HTR-8/SVneo (cell line): ENCODE data around the genes KIF1A, PPP1R7 and FARP2.

- RRBS: 100% methylated on average over 2 of the region's 9 CpGs
These were observed 1.5 kb upstream of the GPR35 start for GRCh38 chr2:240623772-240624181.

- RRBS: no CpG with 5 or more reads among the region's 13 CpGs
These were observed 3.5 kb upstream of the AQP12B start for GRCh38 chr2:240686119-240686642.

- RRBS: 15% methylated on average over 56 of the region's 120 CpGs
These were observed at the start of gene KIF1A for GRCh38 chr2:240820049-240820932. TSS of gene KIF1A (minus strand) at chr2:240820219.

- RRBS: 63% methylated on average over 2 of the region's 26 CpGs
These were observed 31.1 kb upstream of the SNED1 start for GRCh38 chr2:240967207-240967895.

DNA sequence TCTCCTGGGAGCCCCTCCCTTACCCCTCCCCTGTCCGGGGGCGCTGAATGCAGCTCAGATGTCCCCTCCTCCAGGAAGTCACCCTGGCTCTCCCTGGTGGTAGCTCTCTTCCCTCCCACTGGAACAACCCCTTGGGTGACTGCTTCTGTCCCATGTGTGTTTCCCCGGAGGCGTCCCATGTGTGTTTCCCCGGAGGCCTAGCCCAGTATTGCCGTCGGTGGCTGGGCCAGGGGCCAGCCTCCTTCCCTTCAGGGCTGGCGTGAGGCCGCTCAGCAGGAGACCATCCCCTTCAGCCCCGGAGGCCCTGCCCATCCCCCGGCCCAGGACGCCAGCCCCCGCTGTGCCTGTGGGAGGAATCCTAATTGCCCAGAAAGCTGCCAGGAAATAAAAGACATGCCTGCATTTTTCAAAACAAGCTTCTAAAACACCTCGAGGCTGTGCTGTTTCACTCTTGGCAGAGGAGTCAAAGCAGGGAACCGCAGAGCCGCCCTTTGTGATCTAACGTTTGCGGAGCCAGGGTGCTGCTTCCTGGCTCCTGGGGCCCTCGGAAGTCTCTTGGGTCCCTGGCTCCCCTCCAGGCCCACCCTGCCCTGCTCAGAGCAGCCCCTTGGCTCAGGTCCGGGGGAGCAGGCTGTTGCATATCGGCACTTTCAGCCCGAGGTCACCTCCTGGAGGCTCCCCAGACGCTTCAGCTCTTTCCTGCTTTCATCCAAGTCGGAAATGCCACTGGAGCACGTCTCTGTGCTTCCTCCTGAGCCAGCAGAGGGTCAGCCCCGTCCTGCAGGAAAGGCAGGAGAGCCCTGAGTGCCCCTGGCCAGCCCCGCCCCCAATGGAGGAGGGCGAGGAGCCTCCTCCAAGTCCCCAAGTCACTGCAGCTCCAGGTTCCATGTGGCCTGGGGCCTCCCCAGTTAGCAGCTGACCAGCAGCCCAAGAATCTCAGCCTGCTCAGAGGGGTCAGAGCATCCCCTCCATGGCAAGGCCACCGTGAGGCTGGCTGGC is 11.5 kb downstream of the SNED1 start:
- RRBS: 8% methylated on average over 8 of the region's 29 CpGs

- RRBS: 67% methylated on average over 8 of the region's 57 CpGs
These were observed 38.3 kb downstream of the SNED1 start for GRCh38 chr2:241036361-241037532.

DNA sequence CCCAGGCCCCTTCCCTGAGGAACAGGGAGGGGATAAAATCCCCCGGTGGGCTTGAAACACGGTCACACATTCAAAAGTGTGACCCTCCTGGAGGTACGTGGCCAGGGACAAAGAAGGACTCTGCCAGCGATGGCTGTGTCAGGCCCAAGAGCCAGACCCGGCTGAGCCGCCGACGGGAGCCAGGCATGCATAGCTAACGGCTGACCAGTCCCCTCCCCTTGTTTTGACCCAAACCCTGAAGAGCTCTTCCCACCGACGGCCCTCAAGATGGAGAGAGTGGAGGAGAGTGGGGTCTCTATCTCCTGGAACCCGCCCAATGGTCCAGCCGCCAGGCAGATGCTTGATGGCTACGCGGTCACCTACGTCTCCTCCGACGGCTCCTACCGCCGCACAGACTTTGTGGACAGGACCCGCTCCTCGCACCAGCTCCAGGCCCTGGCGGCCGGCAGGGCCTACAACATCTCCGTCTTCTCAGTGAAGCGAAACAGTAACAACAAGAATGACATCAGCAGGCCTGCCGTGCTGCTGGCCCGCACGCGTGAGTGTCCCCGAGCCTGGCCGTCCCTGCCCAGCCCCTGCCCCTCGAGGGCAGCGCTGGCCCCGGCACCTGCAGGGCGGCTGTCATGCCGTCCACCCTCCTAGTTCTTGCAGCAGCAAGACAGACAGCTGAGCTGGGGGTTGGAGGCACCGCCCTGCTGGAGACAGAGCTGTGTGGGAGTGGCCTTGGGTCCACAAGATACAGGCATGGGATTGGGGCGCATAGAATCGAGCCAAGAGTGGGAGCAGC is 36.8 kb downstream of the MTERF4 start:
- RRBS: 86% methylated on average over 4 of the region's 40 CpGs

GRCh38 chr2:241108152-241109006 is 6.3 kb upstream of the MTERF4 start:
- RRBS: no CpG with 5 or more reads among the region's 32 CpGs

- RRBS: no CpG with 5 or more reads among the region's 5 CpGs
These were observed 9.6 kb upstream of the MTERF4 start for GRCh38 chr2:241111756-241112022.

DNA sequence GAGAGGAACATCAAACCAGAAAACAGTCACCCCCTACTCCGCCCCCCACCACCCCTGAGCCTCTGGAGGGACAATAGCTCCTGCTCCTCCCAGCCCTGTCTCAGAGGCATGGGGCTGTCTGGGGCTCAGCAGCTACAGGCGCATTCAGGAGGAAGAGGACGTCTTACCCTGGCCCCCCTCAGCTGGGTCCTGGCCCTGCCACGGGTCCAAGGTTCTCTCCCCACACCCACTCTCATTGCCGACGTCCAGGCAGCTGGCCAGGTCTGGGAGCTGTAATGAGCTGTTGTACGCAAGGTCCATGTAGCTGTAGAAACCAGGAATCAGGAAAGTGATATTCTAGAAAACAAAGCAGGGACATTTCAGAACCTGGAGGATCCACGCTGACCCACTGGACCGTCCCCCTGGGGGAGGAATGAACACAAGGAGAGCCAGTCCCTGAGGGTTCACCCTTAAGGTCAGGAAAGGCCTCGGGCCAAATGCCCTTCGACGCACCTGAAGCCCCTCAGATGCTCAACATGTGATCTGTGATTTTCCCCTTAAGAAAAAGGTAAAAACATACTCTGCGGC is 13.5 kb downstream of the PASK start:
- RRBS: no CpG with 5 or more reads among the region's 13 CpGs

DNA sequence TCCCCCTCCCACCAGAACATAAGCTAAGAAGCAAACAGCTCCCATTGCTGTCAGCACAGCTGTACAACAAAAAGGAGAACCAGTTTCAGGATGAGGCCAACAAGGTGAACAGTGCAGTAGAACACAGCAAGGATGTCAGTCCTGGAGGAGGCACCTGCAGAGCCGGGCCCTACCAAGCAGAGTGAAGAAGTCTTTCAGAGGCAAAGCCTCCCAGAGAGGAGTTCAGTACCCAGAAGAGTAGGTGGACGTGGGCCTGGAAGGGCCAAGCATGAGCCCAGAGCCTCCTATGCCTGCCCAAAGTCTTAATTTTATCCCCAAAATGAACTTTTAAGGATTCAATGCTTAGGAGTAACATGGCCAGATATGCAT is 983 bp downstream of the PASK start:
- RRBS: no CpG with 5 or more reads among the region's 2 CpGs

GRCh38 chr2:241149995-241151184 is at the start of gene PPP1R7:
TSS of gene PPP1R7 (plus strand) at chr2:241150467.
- RRBS: under 1% methylated on average over 27 of the region's 94 CpGs

- RRBS: no CpG with 5 or more reads among the region's 1 CpG
These were observed 5.7 kb downstream of the HDLBP start for GRCh38 chr2:241309720-241310189.

DNA sequence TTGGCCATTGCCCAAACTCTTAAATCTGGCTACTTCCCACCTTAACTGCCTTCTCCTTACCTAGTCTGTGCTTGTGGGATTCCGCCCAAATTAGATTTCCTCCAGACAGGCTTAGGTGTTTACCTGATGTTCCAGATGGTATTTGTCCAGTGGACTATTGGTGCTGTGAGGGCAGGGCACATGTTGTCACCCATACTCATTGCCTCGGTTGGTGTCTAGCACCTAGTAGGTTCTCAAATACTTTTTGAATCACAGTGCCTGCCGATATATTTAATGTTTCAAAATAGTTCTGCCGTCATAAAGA is 1.0 kb downstream of the SEPTIN2 start:
- RRBS: no CpG with 5 or more reads among the region's 4 CpGs

GRCh38 chr2:241354459-241355185 is 1.5 kb upstream of the FARP2 start:
- RRBS: no CpG with 5 or more reads among the region's 8 CpGs

DNA sequence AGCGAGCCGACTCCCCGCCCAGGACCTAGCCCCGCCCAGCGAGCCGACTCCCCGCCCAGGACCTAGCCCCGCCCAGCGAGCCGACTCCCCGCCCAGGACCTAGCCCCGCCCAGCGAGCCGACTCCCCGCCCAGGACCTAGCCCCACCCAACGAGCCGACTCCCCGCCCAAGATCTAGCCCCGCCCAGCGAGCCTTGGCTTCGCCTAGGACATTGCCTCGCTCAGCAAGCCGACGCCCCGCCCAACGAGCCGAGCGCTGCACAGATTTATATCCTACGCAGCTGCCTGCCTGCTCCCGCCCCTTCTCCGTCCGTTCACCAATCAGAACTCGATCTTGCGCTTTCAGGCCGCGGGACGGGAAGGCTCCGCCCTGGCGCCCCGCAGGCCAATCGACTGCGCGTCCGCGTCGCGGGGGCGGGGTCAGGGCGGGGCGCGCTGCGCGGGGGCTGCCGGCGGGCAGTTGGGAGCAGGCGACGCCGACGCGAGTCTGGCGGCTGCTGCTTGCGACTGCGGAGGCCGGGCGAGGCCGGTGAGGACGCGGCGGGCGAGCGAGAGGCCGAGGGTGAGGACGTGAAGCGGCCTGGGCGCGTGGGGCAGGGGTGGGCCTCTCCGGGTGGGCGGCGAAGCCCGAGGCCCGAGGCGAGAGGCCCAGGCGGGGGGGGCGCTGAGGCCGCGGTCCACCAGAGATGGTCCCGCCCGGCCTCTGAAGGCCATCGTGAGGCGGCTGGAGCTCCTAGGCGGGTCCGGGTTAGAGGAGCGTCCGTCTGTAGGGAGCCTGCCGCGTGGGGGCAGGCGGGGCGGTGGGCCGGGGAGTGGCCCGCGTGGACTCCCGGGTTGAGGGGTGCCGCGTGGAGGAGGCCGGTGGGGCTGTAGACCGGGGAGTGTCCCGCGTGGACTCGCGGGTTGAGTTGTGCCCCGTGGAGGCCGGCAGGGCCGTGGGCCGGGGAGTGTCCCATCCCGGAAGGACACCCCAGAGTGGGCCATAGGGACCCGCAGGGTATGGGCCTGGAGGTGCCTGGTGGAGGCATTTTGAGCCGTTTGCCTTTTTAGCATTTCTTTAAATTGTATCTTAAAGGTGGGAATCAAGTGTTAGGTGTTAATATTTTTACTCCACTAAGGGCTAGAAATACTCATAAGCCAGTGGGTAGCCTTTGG is at the start of gene FARP2:
TSS of gene FARP2 (plus strand) at position 458 of the 1,154 bp plus-strand sequence.
- RRBS: 1% methylated on average over 49 of the region's 117 CpGs

GRCh38 chr2:241453950-241454597 is 54.3 kb downstream of the STK25 start:
- RRBS: no CpG with 5 or more reads among the region's 14 CpGs

DNA sequence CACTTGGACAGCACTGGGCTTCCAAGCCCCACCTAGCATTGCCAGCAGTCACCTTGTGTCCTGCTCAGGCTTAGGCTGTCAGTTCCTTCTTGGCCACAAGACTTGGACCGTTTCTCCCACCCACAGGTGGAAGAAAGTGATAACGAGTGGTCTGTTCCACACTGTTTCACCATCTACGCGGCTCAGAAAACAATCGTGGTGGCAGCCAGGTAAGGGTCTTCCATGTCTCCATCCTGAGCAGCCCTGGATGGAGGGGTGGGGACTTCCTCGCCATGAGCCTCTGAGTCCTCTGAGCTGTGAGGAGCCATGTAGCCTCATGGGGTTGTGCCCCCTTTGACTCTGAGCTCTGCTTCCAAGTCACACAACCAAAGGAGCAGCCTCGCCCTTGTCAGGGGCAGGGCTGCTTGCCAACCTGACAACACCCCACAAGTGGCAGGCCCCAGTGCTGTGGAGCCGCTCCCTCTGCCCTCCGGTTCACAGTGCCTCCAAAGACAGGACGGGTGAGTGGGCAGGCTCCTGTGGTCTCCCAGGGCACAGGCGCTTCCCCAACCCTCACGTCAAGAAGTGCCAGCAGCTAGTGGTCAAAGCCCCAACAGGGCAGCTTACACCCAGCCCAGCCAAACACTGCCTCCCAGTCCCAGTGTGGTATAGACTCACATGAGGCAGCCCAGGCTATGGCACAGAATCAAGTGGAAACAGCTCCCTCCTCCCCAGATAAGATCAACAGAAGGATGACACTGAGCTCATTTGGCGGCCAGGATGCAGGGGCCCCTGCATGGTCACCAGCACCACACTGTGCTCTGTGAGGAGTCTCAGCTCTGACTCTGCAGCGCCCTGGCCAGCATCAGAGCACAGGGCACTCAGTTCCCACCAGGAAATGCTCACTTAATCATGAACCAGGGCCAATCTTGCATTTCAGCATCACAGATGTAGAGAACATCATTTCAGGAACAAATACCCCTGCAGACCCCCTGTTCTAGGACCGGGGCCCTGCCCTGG is 18.2 kb downstream of the STK25 start:
- RRBS: no CpG with 5 or more reads among the region's 15 CpGs

DNA sequence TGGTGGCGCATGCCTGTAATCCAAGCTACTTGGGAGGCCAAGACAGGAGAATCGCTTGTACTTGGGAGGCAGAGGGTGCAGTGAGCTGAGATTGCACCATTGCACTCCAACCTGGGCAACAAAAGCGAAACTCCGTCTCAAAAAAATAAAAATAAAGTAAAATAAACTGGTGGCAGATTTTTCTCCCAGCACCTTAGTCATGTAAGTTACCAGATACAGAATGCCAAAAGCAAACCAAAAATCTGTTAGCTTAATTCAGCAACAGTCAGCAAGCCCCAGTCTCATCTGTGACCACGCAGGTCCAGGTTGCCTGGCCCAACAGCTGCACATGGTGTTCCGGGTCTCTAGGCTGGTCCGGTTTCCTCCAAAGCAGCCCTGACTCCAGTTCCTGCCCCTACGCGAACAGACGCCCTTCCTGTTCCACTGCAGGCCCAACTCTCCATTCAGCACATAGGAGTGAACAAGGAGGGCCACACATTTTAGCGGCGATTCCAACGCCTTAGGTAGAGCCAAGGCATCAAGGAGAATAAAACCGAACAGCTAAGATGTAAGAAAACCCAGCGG is 1.7 kb downstream of the STK25 start:
- RRBS: no CpG with 5 or more reads among the region's 15 CpGs

DNA sequence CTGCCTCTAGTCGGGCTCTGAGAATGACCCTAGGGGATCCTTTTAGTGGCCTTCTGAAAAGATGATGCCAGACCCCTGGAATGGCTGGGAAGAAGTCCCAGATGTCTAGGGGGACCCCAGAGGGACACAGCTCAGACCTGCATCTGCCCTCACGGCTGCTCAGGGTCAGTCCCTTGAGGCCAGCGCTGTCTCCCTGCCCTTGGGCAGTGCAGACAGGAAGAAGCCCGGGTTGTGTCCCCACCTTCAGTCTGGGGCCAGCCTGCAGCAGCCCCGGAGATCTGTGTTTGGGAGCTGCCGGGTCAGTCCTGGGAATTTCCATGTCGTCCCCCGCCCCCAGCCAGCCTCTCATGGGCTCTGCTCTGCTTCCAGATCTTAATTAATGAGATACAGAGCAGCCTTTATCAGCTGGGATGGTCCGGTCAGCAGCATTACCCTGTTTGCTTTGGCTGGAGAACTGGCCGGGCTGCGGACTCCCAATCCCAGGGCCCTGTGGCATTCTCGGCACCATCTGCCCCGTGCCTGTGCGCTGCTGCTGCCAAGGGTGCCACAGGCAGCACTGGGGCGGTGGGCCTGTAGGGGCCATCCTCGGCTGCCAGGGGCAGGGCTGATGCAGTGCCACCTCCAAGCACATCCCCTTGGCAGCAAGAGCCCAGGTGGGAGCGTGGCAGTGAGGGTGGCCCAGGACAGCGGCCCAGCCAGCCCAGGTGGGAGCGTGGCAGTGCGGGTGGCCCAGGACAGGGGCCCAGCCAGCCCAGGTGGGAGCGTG is 2.4 kb downstream of the BOK start:
- RRBS: 60% methylated on average over 5 of the region's 21 CpGs